ENCODE data around the genes LMCD1, CIDEC and JAGN1.

DNA sequence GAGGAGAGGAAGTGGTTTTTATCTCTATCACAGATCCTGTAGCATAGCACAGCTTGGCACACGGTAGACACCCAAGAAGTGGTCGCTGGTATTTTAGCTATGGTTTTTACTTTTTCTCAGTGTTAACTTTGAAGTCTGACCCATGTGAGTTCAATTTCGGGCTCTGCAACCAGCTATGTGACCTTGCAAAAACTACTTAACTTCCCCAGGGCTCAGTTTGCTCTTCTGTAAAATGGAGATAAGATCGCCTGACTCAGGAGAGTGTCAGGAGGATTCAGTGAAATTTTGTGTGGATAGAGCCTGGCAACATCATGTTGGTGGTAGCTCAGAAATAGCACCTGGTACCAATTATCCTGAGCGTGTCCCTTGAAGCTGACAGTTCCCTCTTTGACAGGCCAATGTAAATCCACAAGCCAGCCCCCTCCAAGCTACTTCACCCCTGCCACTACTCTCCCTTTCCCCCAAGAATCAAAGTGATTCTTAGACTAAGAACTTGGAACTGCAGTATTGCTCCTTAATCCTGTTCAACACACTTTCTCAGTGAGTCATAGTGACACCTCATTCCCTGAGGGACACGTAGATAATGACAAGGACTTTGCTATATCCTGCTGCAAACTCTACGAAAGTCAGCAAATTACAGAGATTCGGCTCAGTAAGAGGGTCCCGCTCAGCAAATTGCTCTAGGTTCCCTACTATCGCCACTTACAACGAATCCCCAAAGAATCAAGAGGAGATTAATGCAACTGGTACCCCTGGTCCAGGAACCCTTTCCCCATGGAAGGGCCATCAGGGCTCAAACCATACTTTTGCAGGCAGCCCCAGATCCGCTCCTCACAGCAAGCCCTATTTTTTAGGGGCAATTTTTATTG is 8.5 kb upstream of the LMCD1 start:
- RRBS: no CpG with 5 or more reads among the region's 12 CpGs

DNA sequence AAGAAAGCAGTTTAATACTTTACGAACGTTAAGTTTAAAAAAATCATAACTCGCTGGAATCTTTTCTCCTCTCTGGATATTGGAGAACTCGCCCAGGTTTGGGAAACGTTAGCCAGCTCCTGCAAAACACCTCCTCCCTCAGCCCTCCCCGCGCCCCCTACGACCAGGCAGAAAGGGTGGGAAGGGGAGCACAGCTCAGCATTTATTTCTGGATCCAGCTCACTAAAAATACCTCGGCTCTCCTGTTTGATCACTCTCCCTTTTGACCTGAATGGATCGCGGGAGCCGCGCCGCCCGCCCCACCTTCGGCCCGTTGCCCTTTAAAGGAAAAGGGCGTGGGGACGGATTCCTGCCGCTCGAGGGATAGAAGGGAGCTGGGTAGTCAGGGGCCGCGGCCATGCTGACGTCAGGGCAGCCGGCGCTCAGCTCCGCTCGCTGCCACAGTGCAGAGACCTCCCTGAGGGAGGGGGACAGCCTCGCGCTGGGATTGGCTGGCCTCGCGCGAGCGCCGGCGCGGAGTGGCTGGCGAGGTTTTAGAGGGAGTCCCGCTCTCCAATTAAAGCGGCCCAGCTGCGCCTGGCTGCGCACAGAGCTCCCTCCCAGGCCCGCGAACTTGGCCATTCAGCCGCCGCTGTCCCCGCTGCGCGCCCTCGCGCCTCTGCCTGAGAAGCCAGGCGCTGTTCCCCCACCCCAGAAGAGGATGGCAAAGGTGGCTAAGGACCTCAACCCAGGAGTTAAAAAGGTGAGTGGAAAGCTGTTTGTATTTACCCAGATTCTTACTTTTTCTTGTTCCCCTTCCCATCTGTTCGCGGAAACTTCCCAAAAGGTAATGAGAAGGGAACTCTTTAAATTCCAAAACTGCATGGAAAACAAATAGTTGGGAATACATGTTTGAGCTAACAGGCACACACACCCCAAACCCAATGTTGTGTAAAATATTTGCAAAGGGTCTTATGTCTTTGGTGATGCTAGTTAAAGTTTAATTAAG is at the start of gene LMCD1:
Gene LMCD1 (plus strand): TSS at position 585 of the 988 bp plus-strand sequence.
- RRBS: 1% methylated on average over 11 of the region's 54 CpGs

DNA sequence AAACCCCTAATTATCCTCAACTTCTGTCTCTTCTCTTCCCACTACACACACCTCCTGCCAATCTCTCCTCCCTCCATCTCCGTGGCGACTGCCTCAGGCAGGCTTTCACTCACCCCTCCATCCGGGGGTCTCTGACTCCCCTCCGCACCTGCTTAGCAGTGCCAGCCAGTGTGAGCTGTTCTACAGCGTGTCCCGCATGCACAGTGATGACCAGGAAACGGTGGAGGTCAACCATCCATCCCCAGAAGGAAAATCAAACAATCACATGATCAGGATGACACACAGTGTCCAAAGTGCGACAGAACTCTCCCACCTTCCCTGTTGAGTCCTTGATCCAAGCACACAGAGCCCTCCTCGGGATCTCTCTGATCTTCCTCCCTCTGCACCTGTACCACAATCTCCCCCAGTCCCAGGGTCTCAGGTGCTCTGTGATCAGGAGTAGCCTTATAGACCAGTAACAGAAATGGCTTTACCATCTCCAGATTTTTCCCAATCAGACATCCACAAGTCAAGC is 7.3 kb upstream of the SSUH2 start:
- RRBS: no CpG with 5 or more reads among the region's 9 CpGs

DNA sequence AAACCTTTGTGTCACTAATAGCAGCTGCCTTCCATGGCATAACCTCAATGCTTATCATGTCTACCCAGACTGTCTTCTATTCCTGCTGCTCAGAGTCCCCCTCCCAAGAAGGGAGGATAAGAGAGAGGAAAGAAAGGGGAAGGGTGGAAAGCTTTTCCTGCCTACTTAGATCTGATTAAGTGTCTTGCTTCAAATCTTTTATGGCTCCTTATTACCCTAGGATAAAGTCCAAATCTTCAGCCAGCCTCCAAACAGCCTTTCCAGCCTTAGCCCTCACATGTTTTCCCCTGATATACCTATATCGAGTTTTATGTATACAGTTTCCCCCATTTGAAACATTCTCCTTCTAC is 7.8 kb upstream of the SSUH2 start:
- RRBS: no CpG with 5 or more reads among the region's 1 CpG

DNA sequence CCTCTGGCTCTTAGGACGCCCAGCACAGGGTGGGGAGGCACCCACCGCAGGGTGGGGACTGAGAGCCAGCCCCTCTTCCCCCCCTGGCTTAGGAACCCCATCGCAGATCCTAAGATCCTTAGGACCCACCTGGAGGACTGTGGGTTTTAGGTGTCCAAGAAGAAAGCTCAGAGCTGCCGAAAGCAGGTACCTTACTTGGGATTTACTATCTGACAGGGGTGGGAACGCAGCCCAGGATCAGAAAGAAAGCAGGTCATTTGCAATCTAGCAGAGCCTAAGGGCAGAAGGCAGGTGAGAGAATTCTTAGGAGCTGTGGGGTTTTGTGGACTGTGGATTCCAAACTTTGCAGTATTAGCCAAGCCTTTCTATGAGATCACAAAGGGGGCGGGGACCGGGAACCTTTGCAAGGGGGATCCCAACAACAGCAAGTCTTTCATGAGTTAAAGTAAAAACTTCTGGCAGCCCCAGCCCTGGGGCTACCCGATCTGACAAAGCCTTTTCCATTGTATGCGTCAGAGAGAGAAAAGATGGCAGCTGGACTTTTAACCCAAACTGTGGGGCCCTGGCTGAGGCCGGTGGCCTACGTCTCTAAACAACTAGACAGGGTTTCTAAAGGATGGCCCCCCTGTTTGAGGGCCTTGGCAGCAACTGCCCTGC is 37.3 kb upstream of the SSUH2 start:
- RRBS: no CpG with 5 or more reads among the region's 11 CpGs

GRCh38 chr3:8898539-8899141 is 64.6 kb downstream of the RAD18 start:
- RRBS: no CpG with 5 or more reads among the region's 3 CpGs

GRCh38 chr3:9715693-9716142 is 12.1 kb downstream of the CPNE9 start:
- RRBS: no CpG with 5 or more reads among the region's 5 CpGs

GRCh38 chr3:9760730-9761873 is 8.6 kb downstream of the CAMK1 start:
- RRBS: no CpG with 5 or more reads among the region's 20 CpGs

DNA sequence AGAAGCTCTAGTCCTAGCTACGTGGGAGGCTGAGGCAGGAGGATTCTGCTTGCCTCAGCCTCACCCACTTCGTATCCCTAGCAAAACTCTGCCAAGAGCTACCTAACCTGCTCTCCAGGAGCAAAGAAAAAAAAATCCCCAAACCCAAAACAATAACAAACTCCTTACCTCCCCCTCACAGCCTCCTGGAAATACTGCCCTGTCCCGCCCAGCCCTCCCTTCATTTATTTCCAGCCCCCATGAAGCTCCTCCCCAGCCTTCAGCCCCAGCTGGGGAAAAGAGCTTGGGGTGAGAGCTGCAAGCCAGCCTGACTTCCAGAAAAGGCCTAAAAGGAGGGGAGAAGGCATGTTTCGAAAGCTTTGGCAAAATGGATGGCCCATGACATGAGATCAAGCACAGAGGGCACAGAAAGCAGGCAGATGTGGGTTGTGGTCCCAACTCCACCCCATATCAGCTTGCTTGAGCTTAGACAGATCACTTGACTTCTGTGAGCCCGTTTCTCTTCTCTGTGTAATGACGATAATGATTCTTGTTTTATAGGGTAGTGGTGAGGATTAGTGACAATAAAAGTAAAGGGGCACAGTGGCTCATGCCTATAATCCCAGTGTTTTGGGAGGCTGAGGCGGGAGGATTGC is at the start of gene CIDEC:
Gene CIDEC (minus strand): TSS at position 198 of the 635 bp plus-strand sequence.
- RRBS: no CpG with 5 or more reads among the region's 7 CpGs

- RRBS: under 1% methylated on average over 9 of the region's 75 CpGs
These were observed at the start of gene JAGN1 for GRCh38 chr3:9890279-9891483. JAGN1 (plus strand) TSS chr3:9890610.

DNA sequence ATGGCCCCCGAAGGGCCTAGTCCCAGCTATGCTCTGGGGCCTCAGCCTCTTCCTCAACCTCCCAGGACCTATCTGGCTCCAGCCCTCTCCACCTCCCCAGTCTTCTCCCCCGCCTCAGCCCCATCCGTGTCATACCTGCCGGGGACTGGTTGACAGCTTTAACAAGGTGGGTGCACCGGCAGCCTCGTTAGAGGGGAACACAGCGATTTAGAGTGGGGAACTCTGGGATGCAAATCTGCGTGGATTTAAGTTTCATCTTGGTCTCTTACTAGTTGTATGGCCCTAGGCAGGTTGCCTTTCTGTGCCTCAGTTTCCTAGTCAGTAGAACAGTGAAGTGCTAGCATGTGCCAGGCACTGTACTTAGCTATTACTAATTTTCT is 803 bp downstream of the CRELD1 start:
- RRBS: no CpG with 5 or more reads among the region's 8 CpGs

DNA sequence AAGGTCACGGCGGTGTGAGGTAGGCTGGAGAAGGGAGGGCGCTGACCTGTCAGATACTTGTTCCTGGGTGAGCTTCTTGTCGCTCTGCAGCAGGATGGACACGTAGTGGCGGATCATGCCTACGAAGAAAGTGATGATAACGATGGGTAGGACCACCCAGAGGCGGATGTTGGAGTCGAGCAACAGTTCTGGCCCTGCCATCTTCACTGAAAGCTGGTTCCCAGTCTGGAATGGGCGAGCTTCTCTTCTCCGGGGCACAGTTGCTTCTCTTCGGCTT is 242 bp downstream of the EMC3 start:
- RRBS: no CpG with 5 or more reads among the region's 13 CpGs

GRCh38 chr3:10248038-10248305 is 287 bp upstream of the TATDN2 start:
- RRBS: no CpG with 5 or more reads among the region's 13 CpGs

GRCh38 chr3:10334362-10334844 is 13.5 kb upstream of the SEC13 start:
- RRBS: 20% methylated on average over 4 of the region's 14 CpGs

- RRBS: no CpG with 5 or more reads among the region's 2 CpGs
These were observed 13.3 kb downstream of the SLC6A1 start for GRCh38 chr3:11005844-11006193.

DNA sequence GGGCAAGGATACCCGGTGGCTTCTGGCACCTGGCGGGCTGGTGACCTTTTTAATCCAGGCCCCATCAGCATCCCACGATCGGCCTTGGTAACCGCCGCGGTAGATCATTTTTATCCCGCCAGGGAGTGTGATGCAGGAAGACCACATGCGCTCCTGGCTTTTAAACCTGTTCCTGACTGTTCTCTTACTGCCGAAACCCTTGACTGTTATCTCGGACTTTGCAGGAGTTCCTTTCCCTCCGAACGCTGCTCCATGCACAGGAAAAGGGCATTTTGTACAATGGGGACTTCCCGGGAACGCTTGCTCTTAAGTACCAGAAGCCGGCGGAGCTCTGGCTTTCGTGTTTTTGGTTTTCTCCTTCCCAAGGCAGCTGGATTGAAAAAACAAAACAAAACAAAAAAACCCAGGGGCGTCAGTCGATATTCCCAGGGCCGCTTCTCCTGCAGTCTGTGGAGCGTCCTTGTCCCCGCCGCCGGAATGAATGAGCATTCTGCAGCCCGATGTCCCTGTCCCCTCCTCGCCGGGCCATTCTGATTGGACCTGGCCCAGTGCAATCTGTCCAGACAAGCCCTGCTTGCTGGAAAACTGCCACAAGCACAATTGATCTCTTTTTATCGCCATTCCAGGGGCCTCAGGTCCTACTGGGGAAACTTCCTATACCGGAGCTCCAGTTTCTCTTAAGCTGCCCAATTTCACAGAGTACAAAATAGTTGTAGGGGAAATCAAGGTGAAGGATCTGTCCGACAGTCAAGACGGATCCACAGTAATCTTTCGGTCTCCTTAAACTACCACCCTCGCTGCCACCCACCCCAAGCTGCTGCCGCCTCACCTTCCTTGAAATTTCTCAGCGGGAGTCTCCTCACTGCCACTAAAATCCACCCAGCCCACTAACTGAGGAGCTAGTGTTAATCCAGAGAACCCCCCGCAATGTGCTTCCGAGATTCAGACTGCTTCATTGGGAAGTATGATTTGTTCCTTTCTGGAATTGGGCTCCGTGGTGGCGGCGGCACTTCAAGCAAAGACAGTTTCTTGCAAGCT is 44.9 kb downstream of the SLC6A1 start:
- RRBS: 48% methylated on average over 3 of the region's 41 CpGs

GRCh38 chr3:11386276-11386794 is 114.1 kb downstream of the ATG7 start:
- RRBS: no CpG with 5 or more reads among the region's 2 CpGs

GRCh38 chr3:11495739-11496600 is 147.7 kb downstream of the VGLL4 start:
- RRBS: no CpG with 5 or more reads among the region's 14 CpGs

GRCh38 chr3:11581619-11583110 is 61.5 kb downstream of the VGLL4 start:
- RRBS: no CpG with 5 or more reads among the region's 22 CpGs

DNA sequence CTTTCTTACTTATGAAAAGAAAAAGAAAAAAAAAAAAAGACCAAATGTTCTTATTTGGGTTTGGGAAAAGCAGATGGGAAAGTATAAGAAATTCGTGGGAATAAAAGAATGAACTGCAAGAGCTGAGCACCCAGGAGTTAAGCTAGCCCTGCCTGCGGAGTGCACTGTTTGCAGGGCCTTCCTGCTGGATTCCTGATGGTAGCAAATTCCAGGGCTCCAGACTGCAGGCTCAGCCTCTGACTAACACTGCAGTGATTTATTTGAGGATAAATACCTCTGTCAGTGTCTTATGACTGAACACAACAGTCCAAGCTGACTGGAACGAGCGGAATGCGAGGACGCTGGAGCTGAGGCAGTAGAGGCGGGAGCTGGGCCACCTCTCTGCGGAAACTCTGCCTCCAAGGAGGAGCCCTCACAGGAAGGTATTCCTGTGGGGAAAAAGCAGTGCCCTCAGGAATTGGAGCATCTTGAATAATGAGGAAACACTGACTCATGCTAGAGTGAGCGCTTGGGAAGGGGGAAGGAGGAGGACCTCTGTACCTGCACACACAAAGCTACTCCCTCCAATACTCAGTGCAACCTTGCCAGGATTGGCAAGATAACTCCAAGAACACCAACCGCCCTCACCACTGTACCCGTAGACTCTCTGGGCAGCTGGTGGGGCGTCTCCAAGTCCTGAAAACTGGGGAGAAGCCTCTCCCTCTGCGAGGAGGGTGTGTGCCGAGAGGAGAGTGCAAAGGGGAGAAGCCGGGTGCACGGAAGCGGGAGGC is 43.2 kb downstream of the VGLL4 start:
- RRBS: no CpG with 5 or more reads among the region's 17 CpGs

All from hTERT-HM (cell line).